Endothelial cell of umbilical vein (primary cell): ENCODE data around the gene CFAP92.

- PRO-cap, result no peak
CAGE:
- cytosol, long polyA minus RNA, result no peak
- cytosol, long polyA plus RNA, result no peak
- long polyA plus RNA, result no peak
- nucleus, long polyA minus RNA, result no peak
- nucleus, long polyA plus RNA, result no peak
These were observed 30.8 kb upstream of the RPN1 start for GRCh38 chr3:128681497-128681806.

DNA sequence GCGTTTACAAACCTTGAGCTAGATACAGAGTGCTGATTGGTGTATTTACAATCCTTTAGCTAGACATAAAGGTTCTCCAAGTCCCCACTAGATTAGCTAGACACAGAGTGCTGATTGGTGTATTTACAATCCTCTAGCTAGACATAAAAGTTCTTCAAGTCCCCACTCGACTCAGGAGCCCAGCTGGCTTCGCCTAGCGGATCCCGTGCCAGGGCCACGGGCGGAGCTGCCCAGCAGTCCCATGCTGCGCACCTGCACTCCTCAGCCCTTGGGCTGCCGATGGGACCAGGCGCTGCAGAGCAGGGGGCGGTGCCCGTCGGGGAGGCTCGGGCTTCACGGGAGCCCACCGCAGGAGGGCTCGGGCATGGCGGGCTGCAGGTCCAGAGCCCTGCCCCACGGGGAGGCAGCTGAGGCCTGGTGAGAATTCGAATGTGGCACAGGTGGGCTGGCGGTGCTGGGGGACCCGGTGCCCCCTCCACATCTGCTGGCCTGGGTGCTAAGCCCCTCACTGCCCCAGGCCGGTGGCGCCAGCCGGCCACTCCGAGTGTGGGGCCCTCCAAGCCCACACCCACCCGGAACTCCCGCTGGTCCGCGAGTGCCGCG, 16.8 kb downstream of the RAB7A start:
- PRO-cap, result no peak
CAGE:
- cytosol, long polyA minus RNA, result no peak
- cytosol, long polyA plus RNA, result no peak
- long polyA plus RNA, result no peak
- nucleus, long polyA minus RNA, result no peak
- nucleus, long polyA plus RNA, result no peak

DNA sequence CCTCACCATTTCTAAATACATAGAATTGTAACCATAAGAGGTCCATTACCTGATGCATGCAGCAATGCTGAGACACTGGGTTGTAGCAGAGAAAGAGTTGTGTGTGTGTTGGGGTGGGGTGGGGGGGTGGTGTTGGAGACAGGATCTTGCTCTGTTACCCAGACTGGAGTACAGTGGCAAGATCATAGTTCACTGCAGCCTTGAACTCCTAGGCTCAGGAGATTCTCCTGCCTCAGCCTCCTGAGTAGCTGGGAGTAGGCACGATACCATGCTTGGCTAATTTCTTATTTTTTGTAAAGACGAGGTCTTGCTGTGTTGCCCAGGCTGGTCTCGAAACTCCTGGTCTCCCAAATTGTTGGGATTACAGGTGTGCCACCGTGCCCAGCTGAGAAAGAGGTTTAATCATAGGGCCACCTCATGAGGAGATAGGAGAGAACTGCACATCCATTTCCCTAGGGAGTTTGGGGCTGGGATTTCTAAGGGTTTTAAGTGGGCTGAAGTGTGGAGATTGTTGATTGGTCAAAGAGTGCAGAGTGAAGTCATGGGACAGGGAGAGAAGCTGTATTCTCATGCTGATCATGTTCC, 53.6 kb downstream of the RAB7A start:
- PRO-cap, result no peak
CAGE:
- cytosol, long polyA minus RNA, result no peak
- cytosol, long polyA plus RNA, result no peak
- long polyA plus RNA, result no peak
- nucleus, long polyA minus RNA, result no peak
- nucleus, long polyA plus RNA, result no peak

- PRO-cap, result no peak
CAGE:
- cytosol, long polyA minus RNA, result no peak
- cytosol, long polyA plus RNA, result no peak
- long polyA plus RNA, result no peak
- nucleus, long polyA minus RNA, result no peak
- nucleus, long polyA plus RNA, result no peak
These were observed 2.6 kb downstream of the ACAD9 start for GRCh38 chr3:128882118-128882405.

DNA sequence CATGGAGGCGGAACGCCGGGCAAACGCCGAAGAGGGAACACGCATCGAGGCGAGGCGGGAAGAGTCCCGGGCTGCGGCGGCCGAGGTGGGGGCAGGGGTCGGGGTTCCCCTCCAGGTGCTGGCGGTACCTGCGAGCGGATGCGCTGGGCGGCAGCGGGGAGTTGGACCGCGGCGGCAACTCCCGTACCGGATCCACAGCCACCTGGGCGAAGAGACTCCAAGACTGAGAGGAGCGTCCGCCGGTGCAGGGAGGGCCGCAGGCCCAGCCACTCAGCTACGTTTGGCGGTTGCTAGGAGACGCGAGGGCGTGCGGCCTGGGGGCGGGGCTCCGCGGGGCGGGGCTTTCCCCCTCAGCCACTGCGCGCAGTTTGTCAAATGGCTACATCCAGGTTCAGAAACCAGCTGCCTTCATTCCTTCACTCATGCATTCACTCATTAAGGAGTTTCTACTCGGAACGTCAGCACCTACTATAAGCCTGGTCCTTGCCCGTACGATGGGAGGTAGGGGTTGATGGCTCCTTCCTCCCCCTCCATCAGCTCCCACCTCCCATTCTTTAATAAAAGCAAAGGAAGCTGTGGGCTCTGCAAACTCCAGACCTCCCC, at the start of gene CFAP92:
Gene CFAP92 (minus strand): TSS at position 225 of the 603 bp plus-strand sequence.
- PRO-cap, result bidirectional peak, plus-strand start at position 374 of the sequence, minus-strand start at position 267 of the sequence
CAGE:
- cytosol, long polyA minus RNA, result no peak
- cytosol, long polyA plus RNA, result no peak
- long polyA plus RNA, result no peak
- nucleus, long polyA minus RNA, result no peak
- nucleus, long polyA plus RNA, result no peak

- PRO-cap, result no peak
CAGE:
- cytosol, long polyA minus RNA, result no peak
- cytosol, long polyA plus RNA, result no peak
- long polyA plus RNA, result no peak
- nucleus, long polyA minus RNA, result no peak
- nucleus, long polyA plus RNA, result no peak
These were observed 15.2 kb downstream of the EFCC1 start for GRCh38 chr3:129016222-129016803.

- PRO-cap, result no peak
CAGE:
- cytosol, long polyA minus RNA, result no peak
- cytosol, long polyA plus RNA, result no peak
- long polyA plus RNA, result no peak
- nucleus, long polyA minus RNA, result no peak
- nucleus, long polyA plus RNA, result no peak
These were observed 16.1 kb downstream of the EFCC1 start for GRCh38 chr3:129016804-129017918.

GRCh38 chr3:129054479-129055247, 5.9 kb upstream of the GP9 start:
- PRO-cap, result no peak
CAGE:
- cytosol, long polyA minus RNA, result no peak
- cytosol, long polyA plus RNA, result no peak
- long polyA plus RNA, result no peak
- nucleus, long polyA minus RNA, result no peak
- nucleus, long polyA plus RNA, result no peak

DNA sequence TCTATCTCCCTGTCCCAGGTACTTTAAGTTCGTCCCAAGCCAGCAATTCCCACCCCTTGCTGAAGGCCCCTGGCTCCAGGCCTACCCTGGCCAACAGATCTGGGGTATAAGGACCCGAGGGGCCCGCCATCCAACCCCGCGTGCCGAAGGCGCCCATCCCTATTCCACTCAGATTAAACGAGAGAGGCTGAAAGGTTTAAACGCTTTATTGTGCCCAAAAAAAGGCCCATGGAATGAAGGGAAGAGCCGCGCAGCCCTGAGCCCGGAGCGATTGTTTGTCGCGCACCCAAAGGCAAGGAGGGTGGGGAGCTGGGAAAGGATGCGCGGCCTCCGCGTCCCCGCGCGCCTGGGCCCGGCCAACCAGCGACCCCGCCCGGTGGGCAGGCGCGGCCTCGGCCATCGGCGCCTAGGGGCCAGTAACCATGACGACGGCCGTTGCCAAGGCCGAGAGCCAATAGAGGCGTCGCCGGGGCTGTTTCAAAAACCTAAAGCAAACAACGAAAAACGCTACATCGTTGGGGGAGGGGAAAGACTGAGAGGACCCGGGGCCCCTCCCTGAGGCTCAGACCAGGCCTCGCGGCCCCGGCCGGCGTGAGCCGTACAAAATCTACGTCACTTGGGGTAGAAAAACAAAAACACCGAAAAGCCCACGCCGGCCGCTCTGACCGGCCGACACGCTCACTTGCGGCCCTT, 1.4 kb downstream of the H1-10 start:
- PRO-cap, result bidirectional peak, plus-strand start at position 565 of the sequence, minus-strand start at position 273 of the sequence
CAGE:
- cytosol, long polyA minus RNA, result no peak
- cytosol, long polyA plus RNA, result start-site peak on the plus strand centred at position 553 of the sequence, 213 bp wide, 9 and 25 reads in 2 replicates
- long polyA plus RNA, result no peak
- nucleus, long polyA minus RNA, result start-site peak on the plus strand centred at position 635 of the sequence, 93 bp wide, 53 reads
- nucleus, long polyA plus RNA, result no peak

GRCh38 chr3:129317019-129317465, 956 bp upstream of the H1-10 start:
- PRO-cap, result no peak
CAGE:
- cytosol, long polyA minus RNA, result no peak
- cytosol, long polyA plus RNA, result no peak
- long polyA plus RNA, result start-site peak on the plus strand at chr3:129316761-129317627, 9 and 9 reads in 2 replicates
- nucleus, long polyA minus RNA, result no peak
- nucleus, long polyA plus RNA, result no peak

GRCh38 chr3:129352785-129353501, 36.9 kb upstream of the H1-10 start:
- PRO-cap, result unidirectional peak, plus-strand start at chr3:129353095
CAGE:
- cytosol, long polyA minus RNA, result no peak
- cytosol, long polyA plus RNA, result no peak
- long polyA plus RNA, result no peak
- nucleus, long polyA minus RNA, result no peak
- nucleus, long polyA plus RNA, result no peak

GRCh38 chr3:129365191-129365675, 49.1 kb upstream of the H1-10 start:
- PRO-cap, result no peak
CAGE:
- cytosol, long polyA minus RNA, result no peak
- cytosol, long polyA plus RNA, result no peak
- long polyA plus RNA, result no peak
- nucleus, long polyA minus RNA, result no peak
- nucleus, long polyA plus RNA, result no peak

DNA sequence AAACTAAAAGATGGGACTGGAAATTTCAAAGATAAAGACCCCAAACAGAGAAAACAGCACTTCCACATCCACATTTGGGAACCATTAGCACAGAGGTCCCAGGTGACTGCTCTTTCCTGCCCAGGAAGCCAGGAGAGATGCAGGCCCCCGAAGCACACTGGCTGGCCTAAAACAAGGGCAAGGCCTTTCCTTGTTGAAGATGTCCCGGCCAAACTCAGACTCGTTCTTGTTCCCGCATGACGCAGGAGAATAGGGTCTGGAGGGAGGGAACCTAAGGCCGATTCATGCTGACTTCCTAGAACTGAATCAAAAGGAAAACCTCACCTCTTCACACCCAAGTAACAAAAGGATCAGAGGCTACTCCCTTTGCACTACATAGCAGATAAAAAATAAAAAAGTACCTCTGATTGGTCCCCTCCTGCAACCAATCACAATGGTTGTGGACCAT, 48.8 kb downstream of the EFCAB12 start:
- PRO-cap, result no peak
CAGE:
- cytosol, long polyA minus RNA, result no peak
- cytosol, long polyA plus RNA, result no peak
- long polyA plus RNA, result no peak
- nucleus, long polyA minus RNA, result no peak
- nucleus, long polyA plus RNA, result no peak

DNA sequence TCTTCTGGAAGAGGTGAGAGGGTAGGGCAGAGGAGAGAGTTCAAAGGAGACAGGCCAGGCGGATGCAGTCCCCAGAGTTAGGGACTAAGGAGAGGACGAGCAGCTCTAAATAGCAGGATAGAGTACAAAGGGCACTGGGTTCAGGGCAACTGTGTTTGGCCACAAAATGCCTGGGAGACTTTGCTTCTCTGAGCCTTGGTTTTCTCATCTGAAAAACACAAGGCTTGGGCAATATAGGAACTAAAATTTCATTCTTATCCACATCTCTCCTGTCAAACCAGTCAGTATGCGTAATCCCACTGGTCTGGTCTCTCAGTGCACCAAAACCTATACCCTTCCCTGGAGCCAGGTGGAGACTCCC, 10.0 kb downstream of the EFCAB12 start:
- PRO-cap, result no peak
CAGE:
- cytosol, long polyA minus RNA, result no peak
- cytosol, long polyA plus RNA, result no peak
- long polyA plus RNA, result no peak
- nucleus, long polyA minus RNA, result no peak
- nucleus, long polyA plus RNA, result no peak

GRCh38 chr3:129468911-129469726, 29.1 kb downstream of the IFT122 start:
- PRO-cap, result no peak
CAGE:
- cytosol, long polyA minus RNA, result no peak
- cytosol, long polyA plus RNA, result no peak
- long polyA plus RNA, result no peak
- nucleus, long polyA minus RNA, result no peak
- nucleus, long polyA plus RNA, result no peak

DNA sequence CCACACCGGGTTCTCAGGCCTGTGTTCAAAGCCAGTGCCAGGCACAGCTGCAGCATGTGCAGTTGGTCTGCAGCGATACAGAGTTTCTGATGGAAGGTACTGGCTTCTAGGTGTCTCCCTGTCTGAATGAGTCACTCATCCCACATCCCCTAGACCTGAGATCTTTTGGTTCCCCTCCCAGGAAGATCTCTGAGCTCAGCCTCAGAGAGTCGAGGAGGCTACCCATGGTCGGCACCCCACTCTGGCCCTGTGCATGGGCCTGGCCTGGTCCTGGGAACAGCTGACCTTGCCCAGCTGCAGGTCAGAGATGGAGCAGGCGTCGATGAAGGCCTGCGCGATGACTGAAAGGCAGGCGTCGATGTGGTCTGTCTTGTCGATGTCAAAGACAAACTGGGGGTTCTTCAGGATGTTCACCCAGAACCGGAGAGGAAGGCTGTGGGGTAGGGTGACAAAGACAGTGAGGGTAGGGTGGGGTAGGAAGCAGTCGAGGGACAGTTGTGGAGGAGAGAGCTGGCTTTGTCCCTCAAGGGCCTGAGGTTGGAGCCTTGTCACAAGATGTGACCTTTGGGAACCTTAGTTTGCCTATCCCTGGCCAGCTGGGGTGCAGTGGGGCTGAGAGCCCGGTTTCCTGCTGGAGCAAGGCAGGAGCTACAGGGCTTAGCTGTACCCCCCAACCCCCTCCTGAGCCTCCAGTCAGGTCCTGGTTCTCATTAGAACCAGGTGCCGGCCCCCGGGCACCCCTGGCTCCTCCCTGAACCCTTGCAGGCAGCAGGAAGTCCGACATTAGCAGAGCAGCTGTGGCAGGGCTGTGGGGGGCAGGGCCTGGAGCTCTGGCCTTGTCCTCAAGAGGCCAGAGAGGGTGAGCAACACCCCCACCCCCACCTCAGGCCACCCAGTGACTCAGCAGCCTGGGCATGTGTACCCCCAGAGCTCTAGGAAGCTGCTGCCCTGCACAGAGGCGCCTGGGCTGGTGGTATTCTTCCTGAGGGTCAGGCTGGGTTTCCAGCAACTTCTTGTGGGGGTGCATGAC, 15.5 kb downstream of the H1-8 start:
- PRO-cap, result no peak
CAGE:
- cytosol, long polyA minus RNA, result no peak
- cytosol, long polyA plus RNA, result no peak
- long polyA plus RNA, result no peak
- nucleus, long polyA minus RNA, result no peak
- nucleus, long polyA plus RNA, result no peak

DNA sequence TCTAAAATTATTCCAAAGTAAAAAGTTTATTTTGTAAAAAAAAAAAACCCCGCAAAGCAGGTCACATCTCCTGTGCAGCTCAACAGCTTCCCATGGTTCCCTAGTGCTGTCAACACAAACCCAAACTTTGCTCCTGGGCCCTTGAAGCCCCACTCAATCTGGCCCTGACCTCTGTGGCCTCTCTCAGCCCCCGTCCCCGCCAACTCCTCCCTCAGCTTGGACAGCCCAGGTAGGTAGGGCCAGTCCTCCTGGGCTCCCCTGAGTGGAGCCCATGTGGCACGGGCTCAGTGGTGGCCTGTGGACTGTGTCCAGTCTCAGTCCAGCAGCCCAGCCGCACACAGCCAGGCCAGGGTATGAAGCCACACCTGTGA, 11.7 kb downstream of the PLXND1 start:
- PRO-cap, result no peak
CAGE:
- cytosol, long polyA minus RNA, result no peak
- cytosol, long polyA plus RNA, result no peak
- long polyA plus RNA, result no peak
- nucleus, long polyA minus RNA, result no peak
- nucleus, long polyA plus RNA, result no peak

DNA sequence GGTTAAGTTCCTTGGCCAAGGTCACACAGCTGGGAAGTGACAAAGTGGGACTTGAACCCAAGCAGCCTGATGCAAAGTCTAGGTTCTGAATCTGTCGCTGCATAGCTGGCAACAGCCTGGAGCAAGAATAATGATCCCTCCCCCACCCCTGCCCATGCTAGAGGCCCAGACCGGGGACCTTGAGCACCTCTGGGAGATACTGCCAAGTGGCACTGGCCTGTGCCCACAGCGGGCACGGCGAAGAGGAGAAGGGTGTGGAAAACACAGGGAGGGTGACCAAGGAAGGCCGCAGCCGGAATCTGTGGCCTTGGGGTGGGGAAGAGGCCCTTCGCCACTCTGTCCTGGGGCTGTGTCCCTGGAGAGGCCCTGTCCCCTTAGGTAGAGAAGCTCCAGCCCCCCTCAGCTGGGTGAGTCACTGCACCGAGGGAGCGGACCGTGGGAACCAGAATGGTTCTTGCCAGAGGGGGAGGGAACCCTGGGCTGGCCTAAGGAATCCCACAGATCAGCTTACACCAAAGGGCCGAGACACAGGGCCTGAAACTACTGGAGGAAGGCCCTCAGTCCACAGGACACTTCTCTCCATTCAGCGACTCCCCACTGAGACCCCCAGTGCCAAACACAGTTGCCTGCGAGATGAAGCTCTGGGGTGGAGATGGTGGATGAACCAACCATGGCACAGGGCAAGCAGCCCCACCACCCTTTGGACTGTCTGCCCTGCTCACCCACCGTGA, 3.4 kb downstream of the PLXND1 start:
- PRO-cap, result bidirectional peak, plus-strand start at position 537 of the sequence, minus-strand start at position 351 of the sequence
CAGE:
- cytosol, long polyA minus RNA, result no peak
- cytosol, long polyA plus RNA, result no peak
- long polyA plus RNA, result no peak
- nucleus, long polyA minus RNA, result no peak
- nucleus, long polyA plus RNA, result no peak

DNA sequence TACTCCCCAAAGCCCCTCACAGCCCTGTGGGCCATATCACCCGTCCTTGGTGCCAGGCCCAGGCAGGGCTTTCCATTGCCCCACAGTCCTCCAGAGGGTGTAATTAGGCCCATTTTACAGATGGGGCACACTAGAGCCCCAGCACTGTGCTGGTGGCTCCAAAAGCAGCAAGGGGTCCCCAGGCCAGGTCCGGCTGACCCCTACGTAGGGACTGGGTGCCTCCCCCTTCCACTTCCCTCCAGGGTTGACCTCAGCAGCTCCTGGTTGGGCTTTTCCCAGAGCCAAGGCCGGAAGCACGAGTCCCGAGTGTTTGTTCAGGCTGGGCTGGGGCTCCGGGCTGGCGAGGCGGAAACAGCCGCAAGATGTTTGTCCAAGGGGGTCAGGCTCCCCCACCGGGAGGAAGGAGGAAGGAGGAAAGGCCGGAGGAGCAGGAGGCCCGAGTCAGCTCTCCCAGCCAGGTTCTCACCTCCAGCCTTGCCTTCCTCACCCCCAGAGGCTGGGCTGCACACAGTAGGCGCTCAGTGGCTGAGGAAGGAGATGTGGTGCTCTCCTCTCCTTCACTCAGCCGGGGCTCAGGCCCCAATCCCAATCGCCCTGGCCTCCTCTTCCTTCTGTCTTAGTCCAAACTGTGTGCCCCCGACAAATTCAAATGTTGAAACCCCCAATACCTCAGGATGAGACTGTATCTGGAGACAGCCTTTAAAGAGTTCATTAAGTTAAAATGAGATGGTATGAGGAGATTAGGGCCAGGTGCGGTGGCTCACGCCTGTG, 17.1 kb upstream of the PLXND1 start:
- PRO-cap, result bidirectional peak, plus-strand start at position 401 of the sequence, minus-strand start at position 246 of the sequence
CAGE:
- cytosol, long polyA minus RNA, result no peak
- cytosol, long polyA plus RNA, result no peak
- long polyA plus RNA, result no peak
- nucleus, long polyA minus RNA, result start-site peak on the plus strand centred at position 473 of the sequence, 71 bp wide, 17 reads
- nucleus, long polyA plus RNA, result no peak

DNA sequence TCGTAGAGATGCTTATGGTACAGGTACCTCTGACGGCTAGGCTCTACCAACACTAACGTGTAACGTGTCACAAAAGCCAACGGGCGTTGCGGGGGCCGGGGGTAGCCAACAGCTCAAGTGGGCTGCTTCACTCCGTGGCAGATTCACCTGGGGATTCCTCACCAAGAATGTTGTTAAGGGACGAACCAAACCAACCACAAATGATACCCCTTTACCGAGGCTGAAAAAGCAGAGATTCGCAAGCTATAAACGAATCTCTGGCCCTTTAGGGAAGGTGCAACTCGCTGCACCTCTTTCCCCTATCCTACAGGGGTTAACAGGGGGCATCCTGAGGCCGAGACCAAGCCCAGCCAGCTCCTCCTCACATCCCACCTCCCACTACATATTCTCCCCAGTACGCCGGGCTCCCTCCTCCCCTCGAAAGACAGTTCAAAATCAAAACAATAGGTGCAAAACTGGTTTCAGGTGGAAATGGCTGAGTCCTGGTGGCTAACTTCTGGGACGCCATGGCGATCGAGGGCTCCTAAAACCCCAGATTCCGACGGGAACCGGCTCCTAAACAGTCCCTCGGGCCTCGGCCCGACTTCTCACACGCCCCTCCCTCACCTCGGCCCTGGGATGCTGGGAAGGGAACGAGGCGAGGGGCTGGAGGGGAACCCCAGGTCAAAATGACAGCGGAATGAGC, 793 bp downstream of the TMCC1 start:
- PRO-cap, result no peak
CAGE:
- cytosol, long polyA minus RNA, result no peak
- cytosol, long polyA plus RNA, result no peak
- long polyA plus RNA, result no peak
- nucleus, long polyA minus RNA, result no peak
- nucleus, long polyA plus RNA, result no peak